ENCODE data around the genes BST2 and UNC13A.

- CAGE, long polyA plus RNA: no peak
- RRBS: 97% methylated on average over 1 of the region's 26 CpGs
Measured at GRCh38 chr19:17338795-17339470, 1.6 kb downstream of the GTPBP3 start.

GRCh38 chr19:17404959-17406337, at the start of gene BST2:
Gene BST2, minus strand, starts transcription at chr19:17405630.
- CAGE, long polyA plus RNA: no peak
- RRBS: no CpG with 5 or more reads among the region's 25 CpGs

DNA sequence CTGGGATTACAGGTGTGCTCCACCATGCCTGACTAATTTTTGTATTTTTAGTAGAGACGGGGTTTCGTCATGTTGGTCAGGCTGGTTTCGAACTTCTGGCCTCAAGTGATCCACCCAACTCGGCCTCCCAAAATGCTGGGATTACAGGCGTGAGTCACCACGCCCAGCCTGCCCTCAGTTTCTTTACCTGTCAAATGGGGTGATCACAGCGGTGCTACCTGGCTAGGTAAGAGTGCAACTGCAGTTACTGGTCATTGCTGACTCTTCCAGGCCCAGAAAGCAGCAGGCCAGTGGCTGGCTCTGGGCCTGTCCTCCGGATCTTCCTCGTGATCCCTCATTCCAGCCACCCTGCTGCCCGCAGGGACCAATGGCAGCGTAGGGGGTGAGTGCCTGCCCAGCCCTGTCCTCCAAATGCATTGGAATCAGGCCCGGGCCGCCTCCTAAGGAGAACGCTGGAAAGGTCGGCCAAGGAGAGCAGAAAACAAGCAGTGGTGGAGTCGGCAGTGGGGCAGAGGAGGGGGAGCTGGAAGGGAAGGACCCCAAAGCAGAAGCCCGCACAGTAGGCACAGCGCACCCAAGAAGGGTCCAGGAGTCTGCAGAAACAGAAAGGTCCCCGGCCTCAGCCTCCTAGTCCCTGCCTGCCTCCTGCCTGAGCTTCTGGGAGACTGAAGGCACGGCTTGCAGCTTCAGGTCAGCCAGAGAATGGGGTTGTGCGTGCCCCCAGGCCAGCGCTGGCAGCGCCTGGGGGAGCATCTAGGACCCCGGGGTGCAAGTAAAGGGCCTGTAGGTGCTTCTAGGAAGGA, 1.8 kb upstream of the SLC27A1 start:
- CAGE, long polyA plus RNA: no peak
- RRBS: 21% methylated on average over 3 of the region's 24 CpGs

- CAGE, long polyA plus RNA: no peak
- RRBS: no CpG with 5 or more reads among the region's 7 CpGs
Measured at GRCh38 chr19:17517460-17518186, 6.2 kb downstream of the PGLS start.

GRCh38 chr19:17688065-17688894, at the start of gene UNC13A:
Gene UNC13A, minus strand, starts transcription at chr19:17688354.
- CAGE, long polyA plus RNA: no peak
- RRBS: 4% methylated on average over 6 of the region's 57 CpGs

GRCh38 chr19:17721851-17722117, 2.5 kb downstream of the MAP1S start:
- CAGE, long polyA plus RNA: no peak
- RRBS: no CpG with 5 or more reads among the region's 6 CpGs

- CAGE, long polyA plus RNA: no peak
- RRBS: 91% methylated on average over 37 of the region's 63 CpGs
Measured at GRCh38 chr19:17727029-17727889, 8.0 kb downstream of the MAP1S start.

DNA sequence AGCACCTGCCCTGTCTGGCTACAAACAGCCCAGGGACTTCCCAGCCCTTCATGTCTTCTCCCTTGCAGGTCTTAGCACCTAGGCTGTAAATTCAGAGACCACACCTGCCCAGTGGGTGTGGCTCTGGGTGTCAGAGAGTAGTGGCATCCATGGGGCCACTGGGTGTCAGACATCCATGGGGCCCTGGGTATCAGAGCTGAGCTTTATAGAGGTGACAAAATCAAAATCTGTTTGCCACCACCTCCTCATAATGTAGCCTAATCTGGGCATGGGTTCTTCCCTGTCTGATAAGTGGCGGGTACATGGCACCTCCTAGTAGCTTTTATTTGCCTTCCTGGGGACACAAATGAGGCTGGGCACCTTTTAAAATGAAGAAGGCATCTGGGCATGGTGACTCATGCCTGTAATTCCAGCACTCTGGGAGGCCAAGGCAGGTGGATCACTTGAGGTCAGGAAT, 4.6 kb upstream of the B3GNT3 start:
- CAGE, long polyA plus RNA: no peak
- RRBS: no CpG with 5 or more reads among the region's 1 CpG

GRCh38 chr19:17873759-17874600, 2.2 kb downstream of the SLC5A5 start:
- CAGE, long polyA plus RNA: no peak
- RRBS: 6% methylated on average over 7 of the region's 57 CpGs

DNA sequence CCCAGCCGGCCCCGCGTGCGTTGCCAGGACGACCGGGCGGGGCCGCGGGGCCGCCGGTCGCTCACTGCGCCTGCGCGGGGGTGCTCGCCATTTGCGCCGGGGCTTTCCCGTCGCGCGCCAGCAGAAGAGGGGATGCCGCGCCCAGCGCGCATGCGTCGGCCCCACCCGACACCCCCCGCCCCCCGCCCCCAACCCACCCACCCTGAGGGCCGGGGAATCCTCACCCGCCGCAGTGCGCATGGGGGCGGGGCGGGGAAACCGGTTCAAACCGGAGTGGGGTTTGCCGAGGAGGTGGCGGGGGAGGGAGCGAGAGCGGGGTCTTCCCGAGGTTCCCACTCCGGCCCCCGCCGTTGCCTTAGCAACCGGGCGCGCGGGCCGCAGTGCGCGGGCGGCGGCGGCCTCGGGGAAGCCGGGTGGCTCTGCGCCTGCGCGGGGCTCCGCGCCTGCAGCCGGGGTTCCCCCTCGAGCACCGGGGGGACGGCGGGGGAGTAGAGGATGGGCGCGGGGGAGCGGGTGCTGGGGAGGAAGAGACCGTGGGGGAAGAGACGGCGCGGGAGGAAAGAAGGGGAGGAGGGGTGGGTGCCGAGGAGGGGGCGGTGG, 15.2 kb downstream of the CCDC124 start:
- CAGE, long polyA plus RNA: no peak
- RRBS: 2% methylated on average over 44 of the region's 78 CpGs

DNA sequence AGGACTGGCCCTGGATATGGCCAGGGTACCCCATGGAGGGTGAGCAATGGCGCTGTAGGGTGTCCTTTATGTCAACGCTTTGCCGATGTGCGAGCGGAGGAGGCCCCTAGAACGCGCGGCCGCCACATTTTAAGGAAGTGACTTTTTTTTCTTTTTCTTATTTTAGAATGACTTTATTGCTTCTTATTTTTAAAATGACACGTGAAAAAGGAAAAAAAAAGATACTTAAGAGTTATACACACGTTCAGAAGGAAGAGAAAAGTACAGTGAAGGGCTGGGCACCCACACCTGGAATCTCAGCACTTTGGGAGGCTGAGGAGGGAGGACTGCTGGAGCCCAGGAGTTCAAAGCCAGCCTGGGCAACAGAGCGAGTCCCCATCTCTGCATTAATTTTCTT, 12.7 kb downstream of the KCNN1 start:
- CAGE, long polyA plus RNA: no peak
- RRBS: no CpG with 5 or more reads among the region's 12 CpGs

- CAGE, long polyA plus RNA: no peak
- RRBS: 2% methylated on average over 43 of the region's 114 CpGs
Measured at GRCh38 chr19:18000914-18002028, 6.7 kb upstream of the ARRDC2 start.

DNA sequence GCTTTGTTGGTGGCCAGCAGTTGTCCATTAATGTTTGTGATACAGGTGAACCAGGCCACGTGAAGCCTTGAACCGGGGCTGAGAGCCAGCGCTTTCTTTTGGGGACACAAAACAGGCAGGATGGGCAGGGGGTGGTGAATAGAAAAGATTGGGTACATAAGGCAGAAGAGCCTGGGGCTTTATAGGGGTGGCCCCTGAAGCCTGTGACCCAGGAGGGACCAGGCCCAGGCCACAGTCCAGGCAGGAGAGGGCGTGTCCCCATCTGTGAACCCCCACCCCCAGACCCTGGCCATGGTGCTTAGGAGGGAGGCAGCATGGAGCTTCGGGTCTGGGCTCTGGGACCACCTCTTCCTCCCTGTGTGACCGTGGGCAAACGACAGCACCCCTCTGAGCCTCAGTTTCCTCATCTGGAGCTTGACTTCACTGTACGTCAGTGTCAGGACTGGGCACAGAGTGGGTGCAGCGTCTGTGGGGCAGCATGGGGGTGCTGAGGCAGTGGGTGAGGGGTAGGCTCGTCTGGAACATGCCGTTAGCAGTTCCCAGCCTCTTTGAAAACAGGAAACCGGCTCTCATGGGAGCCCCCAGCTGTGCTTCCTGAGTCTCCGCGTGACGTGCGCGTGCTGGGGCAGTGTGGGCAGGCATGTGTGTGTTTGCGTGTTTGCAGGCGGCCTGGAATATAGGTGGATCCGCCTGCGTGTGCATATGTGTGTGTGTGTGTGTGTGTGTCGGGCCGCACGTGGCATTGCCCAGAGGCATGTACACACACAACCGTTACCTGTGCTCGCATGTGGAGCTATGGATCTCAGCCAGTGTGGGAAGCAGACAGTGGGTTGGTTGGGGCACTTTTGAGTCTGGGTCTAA, 15.7 kb downstream of the ARRDC2 start:
- CAGE, long polyA plus RNA: no peak
- RRBS: 88% methylated on average over 2 of the region's 26 CpGs

DNA sequence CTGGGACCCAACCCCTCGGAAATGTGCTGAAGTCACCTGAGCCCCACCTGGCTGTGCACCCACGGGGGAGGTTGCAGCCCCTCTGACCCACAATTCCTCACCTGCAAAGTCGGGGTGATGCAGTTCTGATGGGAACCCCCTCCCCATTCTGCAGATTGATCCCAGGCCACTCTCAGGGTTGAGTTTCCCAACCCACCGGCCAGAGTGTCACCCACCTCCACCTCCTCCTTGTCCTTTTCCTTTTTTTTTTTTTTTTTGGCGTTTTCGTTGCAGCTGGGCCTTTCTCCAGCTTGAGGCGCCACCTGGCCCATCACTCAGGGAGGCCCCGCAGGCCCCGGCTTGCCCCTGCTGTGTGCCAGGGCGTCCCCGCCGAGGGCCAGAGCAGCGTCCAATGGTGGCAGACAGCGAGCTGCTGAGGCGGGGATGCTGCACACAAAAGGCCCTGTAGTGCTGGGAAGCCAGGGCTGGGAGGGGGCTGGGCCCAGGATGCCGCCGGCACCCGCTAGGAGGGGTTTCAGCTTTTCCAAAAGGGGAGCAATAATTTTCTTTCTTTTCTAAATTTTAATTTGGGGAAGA, 4.6 kb downstream of the PIK3R2 start:
- CAGE, long polyA plus RNA: no peak
- RRBS: no CpG with 5 or more reads among the region's 18 CpGs

GRCh38 chr19:18186565-18187222, 6.3 kb upstream of the MPV17L2 start:
- CAGE, long polyA plus RNA: no peak
- RRBS: no CpG with 5 or more reads among the region's 12 CpGs

DNA sequence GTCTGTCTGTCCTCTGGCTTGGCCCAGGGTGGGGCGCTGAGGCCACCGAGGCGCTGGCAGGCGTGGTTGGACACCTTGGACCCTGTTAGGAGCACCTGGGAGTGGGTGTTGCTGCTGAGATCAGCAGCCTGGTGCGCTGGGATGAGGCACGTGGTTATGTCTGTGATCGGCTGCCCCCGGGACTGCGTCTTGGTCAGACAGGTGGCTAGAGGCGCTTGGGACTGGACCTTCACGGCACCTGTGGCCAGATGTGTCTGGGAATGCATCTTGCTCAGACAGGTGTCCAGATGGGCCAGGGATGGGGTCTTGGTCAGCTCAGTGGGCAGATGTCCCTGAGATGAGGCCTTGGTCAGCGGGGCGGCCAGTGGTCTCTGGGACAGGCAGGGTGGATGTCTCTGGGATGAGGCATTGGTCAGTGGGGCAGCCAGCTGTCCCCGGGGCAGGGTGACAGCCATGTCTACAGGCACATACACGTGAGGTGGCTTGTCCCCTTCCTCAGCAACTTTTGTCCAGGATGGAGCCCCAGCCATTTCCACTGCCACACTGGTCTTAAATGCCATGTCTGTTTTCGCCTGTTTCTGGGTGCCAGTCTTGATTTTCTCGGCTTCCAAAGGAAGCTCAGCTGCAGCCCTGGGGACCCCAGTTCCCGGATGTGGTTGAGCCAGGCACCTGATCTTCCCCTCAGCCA, 9.0 kb downstream of the IQCN start:
- CAGE, long polyA plus RNA: no peak
- RRBS: no CpG with 5 or more reads among the region's 18 CpGs

- CAGE, long polyA plus RNA: no peak
- RRBS: under 1% methylated on average over 8 of the region's 35 CpGs
Measured at GRCh38 chr19:18279310-18279913, 2.0 kb downstream of the JUND start.

DNA sequence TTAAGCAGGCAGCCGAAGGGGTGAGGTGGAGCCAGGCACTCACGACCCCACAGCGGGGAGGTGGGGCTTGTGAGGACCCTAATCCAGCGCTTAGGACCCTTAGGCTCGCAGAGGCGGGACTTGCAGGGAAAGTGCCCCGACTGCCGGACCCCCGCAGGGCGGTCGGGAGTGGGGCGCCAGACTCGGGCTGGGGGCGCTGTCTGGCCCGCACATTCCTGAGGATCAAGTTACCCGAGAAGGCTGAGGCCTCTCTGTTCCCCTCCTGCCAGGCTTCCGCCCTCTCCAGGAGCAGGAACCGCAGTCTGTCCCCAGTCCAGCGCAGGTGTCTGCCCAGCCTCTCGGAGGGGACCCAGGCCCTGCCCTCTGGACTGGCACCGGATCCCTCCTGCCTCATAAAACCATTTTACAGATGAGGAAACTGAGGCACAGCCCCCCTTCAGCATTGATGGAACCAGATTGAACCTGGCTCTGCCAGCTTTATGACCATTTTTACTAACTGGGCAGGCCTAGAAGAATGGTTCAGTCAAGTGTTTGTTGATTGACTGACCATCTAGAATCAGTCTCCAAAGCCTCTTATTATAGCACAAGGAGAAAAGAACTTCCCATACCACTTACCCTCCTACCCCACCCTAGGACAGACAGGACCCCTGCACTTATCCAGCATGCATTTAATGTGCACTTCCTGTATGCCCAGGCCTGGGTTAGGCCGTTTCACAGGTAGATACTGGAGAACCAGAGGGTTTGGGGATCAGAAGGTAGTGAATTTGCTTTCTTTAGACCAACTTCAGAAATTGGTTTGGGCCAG, 6.6 kb upstream of the JUND start:
- CAGE, long polyA plus RNA: no peak
- RRBS: no CpG with 5 or more reads among the region's 22 CpGs

GRCh38 chr19:18362752-18363134, 22.3 kb downstream of the PGPEP1 start:
- CAGE, long polyA plus RNA: no peak
- RRBS: no CpG with 5 or more reads among the region's 3 CpGs

DNA sequence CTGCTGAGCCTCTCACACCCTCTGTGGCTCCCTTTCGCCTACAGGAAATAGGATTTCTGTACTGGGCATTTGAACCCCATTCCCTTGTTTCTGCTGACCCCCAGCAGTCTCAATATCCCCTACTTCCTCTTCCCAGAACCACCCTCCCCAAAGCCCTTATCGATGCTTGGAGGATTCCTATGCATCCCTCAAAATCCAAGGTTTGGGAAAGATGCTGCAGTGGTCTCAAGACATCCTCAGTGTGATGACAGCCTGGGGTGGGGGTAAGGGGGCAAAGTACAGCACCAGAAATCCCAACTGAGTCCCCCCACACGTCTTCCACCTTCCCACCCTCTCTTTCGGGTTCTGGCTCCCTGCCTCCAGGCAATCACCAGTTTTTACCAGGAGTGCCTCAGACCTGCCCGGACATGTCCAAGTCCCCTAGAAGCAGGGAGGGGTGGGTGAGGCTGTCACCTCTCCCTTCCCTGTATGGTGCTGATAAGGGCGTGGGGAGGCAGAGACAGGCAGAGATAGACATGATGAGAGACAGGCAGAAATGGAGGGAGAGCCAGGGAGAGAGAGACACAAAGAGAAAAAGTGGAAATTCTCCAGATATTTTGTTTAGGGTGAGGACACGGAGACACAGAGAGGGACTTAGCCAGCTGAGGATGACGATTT, 12.3 kb upstream of the GDF15 start:
- CAGE, long polyA plus RNA: no peak
- RRBS: no CpG with 5 or more reads among the region's 8 CpGs

Measured in AG04450 (cell line).